ENCODE measurements around the gene CSE1L.

DNA sequence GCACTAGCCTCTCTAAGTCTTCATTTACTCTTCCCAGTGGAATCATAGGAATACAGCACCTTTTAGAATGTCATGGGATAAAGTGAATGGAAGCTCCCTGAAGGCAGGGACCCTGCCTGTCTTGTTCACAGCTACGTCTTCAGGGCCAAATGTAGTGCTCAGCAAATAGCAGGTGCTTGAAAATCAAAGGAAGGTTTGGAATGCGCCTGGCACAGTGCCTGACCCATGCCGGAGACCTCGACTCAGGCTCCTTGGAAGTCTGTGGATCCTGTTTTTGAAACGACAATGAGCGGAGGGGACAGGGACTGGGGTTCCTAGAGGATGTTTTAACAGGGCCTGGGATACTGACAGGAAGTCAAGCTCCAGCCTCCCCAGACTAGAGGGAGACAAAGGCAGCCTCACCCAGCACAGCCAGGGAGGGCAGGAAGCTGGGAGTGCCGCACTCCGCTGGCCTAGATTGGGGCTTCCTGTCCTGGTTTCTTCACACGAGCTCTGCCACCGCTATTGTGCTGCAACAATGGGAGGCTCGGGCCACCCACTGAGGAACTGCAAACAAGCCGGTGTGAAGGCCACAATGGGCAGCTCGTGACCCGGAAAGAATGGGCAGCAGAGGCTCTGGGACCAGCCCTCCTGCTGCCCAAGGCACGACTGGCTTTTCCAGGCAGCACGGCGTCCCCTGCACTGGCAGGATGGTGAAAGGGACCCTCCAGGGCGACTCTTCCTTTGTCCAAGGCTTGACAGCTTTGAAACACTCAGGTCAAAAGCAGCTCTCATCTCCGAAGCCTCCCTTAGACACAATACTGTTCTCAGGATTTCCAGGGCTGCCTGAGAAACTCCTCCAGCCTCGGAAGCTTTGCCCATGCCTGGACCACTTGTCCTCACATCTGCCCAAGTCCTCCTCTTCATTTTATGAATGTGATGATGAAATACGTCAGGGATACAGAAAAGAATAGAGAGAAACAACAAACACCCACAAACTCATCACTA, 76.6 kb downstream of the PREX1 start:
- RAMPAGE, long total RNA: no peak
- RRBS: no CpG with 5 or more reads among the region's 21 CpGs
PRO-cap:
- standard: no peak
- CoPRO, capped RNA only, 2 experiments: no peak in any of the 2 experiments
- CoPRO, capped and uncapped RNA, 2 experiments: no peak in any of the 2 experiments
- CoPRO, uncapped RNA only, 2 experiments: no peak in any of the 2 experiments
CAGE:
- cytosol, long polyA plus RNA: no peak
- long polyA plus RNA: no peak
- nucleolus, long total RNA: no peak
- nucleus, long polyA plus RNA: no peak

- RAMPAGE, long total RNA: no peak
- RRBS: no CpG with 5 or more reads among the region's 4 CpGs
PRO-cap:
- standard: no peak
- CoPRO, capped RNA only, 2 experiments: no peak in any of the 2 experiments
- CoPRO, capped and uncapped RNA, 2 experiments: no peak in any of the 2 experiments
- CoPRO, uncapped RNA only, 2 experiments: no peak in any of the 2 experiments
CAGE:
- cytosol, long polyA plus RNA: no peak
- long polyA plus RNA: no peak
- nucleolus, long total RNA: no peak
- nucleus, long polyA plus RNA: no peak
These were observed 75.8 kb downstream of the PREX1 start for GRCh38 chr20:48751902-48752422.

GRCh38 chr20:48910134-48910978, 11.2 kb upstream of the ARFGEF2 start:
- RAMPAGE, long total RNA: no peak
- RRBS: no CpG with 5 or more reads among the region's 10 CpGs
PRO-cap:
- standard: no peak
- CoPRO, capped RNA only, 2 experiments: no peak in any of the 2 experiments
- CoPRO, capped and uncapped RNA, 2 experiments: no peak in any of the 2 experiments
- CoPRO, uncapped RNA only, 2 experiments: no peak in any of the 2 experiments
CAGE:
- cytosol, long polyA plus RNA: no peak
- long polyA plus RNA: no peak
- nucleolus, long total RNA: no peak
- nucleus, long polyA plus RNA: no peak

DNA sequence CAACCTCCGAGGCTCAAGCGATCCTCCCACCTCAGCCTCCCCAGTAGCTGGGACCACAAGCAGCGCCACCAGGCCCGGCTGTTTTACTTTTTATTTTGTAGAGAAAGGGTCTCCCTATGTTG, 667 bp upstream of the ARFGEF2 start:
- RAMPAGE, long total RNA: no peak
- RRBS: 50% methylated on average over 1 of the region's 4 CpGs
PRO-cap:
- standard: no peak
- CoPRO, capped RNA only, 2 experiments: peak in 2 of 2 experiments; most common minus-strand start position 87 of the sequence (in 1)
- CoPRO, capped and uncapped RNA, 2 experiments: no peak in any of the 2 experiments
- CoPRO, uncapped RNA only, 2 experiments: no peak in any of the 2 experiments
CAGE:
- cytosol, long polyA plus RNA: no peak
- long polyA plus RNA: no peak
- nucleolus, long total RNA: no peak
- nucleus, long polyA plus RNA: no peak

DNA sequence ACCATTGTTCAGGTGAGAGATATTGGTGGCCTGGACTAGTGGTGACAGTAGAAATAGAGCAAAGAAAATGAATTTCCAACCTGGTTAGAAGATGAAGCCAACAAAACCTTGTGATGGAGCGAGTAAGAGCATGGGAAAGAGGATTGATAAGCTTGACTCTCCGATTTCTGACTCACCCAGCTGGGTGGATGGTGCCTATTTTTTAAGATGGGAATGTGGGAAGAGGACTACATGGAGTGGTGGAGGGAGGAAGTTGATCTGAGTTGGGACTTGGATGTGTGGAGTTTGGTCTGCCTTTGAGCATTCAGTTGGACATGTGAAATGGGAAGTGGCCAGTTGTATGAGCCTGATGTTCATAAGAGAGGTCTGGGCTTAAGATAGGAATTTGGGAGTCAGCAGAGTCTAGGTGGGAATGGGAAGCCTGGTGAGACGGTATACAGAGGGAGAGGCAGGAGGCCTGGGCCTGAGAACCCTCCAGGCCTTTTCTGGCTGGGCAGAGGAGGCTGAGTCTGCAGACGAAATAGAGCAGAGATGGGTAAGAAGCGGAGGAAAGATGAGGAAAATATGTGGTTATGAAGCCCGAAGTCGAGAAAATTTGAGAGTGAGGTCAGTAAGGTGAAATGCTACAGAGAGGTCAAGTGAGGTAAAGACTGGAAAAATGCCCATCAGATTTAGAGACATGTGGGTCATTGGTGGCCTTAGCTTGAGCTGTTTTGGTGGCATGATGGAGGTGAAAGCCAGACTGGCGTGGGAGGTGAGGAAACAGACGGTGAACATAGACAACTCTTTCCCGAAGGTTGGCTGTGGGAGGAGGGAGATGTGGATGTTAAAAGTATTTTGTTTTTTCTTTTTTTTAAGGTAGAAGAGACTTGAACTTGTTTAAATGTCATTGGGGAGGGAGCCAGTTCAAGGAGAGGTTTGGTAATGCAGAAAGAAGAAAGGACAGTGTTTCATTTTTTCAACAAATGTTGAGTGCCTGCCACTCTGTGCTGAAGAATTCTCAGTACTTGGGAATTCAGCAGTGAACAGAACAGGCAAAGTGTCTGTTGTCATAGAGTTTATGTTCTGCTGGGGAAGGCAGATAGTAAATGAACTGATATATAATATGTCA, 9.2 kb downstream of the ARFGEF2 start:
- RAMPAGE, long total RNA: no peak
- RRBS: no CpG with 5 or more reads among the region's 10 CpGs
PRO-cap:
- standard: no peak
- CoPRO, capped RNA only, 2 experiments: no peak in any of the 2 experiments
- CoPRO, capped and uncapped RNA, 2 experiments: no peak in any of the 2 experiments
- CoPRO, uncapped RNA only, 2 experiments: no peak in any of the 2 experiments
CAGE:
- cytosol, long polyA plus RNA: no peak
- long polyA plus RNA: start-site peak on the plus strand centred at position 796 of the sequence, 54 bp wide, 27 and 11 reads in 2 replicates
- nucleolus, long total RNA: no peak
- nucleus, long polyA plus RNA: start-site peak on the plus strand centred at position 812 of the sequence, 260 bp wide, 32 and 156 reads in 2 replicates

DNA sequence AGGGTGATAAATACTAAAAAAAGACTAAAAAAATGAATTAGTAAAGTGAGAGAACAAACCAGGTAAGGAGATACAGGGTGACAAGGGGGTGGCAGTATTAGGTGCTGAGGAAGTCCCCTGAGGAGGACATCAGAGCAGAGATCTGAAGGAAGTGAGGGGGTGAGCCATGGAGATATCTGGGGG, 9.9 kb downstream of the ARFGEF2 start:
- RAMPAGE, long total RNA: no peak
PRO-cap:
- standard: no peak
- CoPRO, capped RNA only, 2 experiments: no peak in any of the 2 experiments
- CoPRO, capped and uncapped RNA, 2 experiments: no peak in any of the 2 experiments
- CoPRO, uncapped RNA only, 2 experiments: no peak in any of the 2 experiments
CAGE:
- cytosol, long polyA plus RNA: no peak
- long polyA plus RNA: no peak
- nucleolus, long total RNA: no peak
- nucleus, long polyA plus RNA: no peak

DNA sequence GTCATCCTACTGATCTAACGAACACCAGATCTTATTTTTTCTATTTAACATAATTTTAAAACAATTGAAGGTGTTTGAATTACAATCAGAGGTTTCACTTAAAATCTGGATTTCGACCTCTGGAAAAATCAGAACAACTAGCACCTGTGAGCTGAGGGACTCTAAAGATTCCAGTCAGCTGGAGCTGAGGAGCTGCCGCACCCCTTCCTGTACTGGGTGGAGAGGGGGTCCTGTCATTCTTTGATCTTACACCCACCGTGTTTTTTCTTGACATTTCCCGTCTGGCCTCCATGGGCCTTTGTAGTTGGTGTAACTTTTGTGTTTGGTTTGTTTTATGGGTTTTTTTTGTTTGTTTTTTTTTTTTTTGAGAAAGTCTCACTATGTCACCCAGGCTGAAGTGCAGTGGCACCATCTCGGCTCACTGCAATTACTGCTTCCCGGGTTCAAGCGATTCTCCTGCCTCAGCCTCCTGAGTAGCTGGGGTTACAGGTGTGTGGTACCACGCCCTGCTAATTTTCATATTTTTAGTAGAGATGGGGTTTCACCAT, 17.2 kb downstream of the ARFGEF2 start:
- RAMPAGE, long total RNA: no peak
- RRBS: no CpG with 5 or more reads among the region's 9 CpGs
PRO-cap:
- standard: no peak
- CoPRO, capped RNA only, 2 experiments: no peak in any of the 2 experiments
- CoPRO, capped and uncapped RNA, 2 experiments: no peak in any of the 2 experiments
- CoPRO, uncapped RNA only, 2 experiments: no peak in any of the 2 experiments
CAGE:
- cytosol, long polyA plus RNA: no peak
- long polyA plus RNA: no peak
- nucleolus, long total RNA: no peak
- nucleus, long polyA plus RNA: no peak

GRCh38 chr20:48953513-48953962, 32.0 kb downstream of the ARFGEF2 start:
- RAMPAGE, long total RNA: no peak
- RRBS: no CpG with 5 or more reads among the region's 7 CpGs
PRO-cap:
- standard: no peak
- CoPRO, capped RNA only, 2 experiments: no peak in any of the 2 experiments
- CoPRO, capped and uncapped RNA, 2 experiments: no peak in any of the 2 experiments
- CoPRO, uncapped RNA only, 2 experiments: no peak in any of the 2 experiments
CAGE:
- cytosol, long polyA plus RNA: no peak
- long polyA plus RNA: no peak
- nucleolus, long total RNA: no peak
- nucleus, long polyA plus RNA: no peak

DNA sequence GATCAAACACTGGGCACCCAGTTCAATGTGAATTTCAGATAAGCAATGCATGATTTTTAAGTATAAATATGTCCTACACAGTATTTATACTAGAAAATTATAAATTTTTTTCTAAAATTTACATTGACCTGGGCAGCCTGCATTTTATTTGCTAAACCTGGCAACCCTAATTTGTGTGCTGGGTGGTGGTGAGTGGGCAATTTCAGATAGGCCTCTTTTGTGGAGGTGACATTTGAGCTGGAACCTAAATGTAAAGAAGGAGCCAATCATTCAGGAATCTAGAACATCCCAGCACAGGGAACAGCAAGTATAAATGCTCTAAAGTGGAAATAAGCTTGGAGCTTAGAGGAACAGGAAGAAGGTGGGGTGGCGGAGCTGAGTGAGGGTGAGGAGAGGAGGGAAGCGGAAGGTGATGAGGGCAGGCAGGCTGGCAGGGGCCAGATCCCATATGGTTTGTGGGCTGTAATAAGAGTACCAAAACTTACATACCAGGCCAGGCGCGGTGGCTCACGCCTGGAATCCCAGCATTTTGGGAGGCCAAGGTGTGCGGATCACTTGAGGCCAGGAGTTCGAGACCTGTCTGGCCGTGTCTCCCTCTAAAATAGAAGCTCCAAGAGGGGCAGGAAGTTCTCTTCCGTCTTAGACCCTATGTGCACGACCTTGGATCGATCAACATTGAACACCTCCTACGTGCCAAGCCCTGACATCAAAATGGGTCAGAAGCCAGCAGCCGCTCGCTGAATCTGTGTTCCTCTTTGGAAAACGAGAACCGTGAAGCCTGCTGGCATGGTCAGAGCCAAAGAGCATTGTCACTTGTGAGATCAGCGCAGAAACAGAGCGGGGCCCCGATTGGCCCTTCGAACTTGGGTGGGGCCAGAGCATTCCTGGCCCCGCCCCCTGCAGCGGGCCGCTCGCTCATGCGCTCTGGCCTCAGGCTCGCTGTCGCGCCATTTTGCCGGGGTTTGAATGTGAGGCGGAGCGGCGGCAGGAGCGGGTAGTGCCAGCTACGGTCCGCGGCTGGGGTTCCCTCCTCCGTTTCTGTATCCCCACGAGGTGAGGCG, at the start of gene CSE1L:
CSE1L (plus strand) TSS at position 942 of the 1,061 bp plus-strand sequence.
- RAMPAGE, long total RNA: start-site peak on the minus strand centred at position 800 of the sequence, 24 bp wide, 6 and 9 reads in 2 replicates; start-site peak on the plus strand centred at position 943 of the sequence, 61 bp wide, 3,765 and 2,788 reads in 2 replicates
- RRBS: no CpG with 5 or more reads among the region's 39 CpGs
PRO-cap:
- standard: bidirectional peak, plus-strand start at position 951 of the sequence, minus-strand start at position 757 of the sequence
- CoPRO, capped RNA only, 2 experiments: peak in 2 of 2 experiments; most common plus-strand start position 950 of the sequence (in 2); most common minus-strand start position 798 of the sequence (in 1)
- CoPRO, capped and uncapped RNA, 2 experiments: peak in 2 of 2 experiments; most common plus-strand start position 950 of the sequence (in 2); most common minus-strand start position 745 of the sequence (in 1)
- CoPRO, uncapped RNA only, 2 experiments: peak in 2 of 2 experiments; most common plus-strand start position 955 of the sequence (in 1); most common minus-strand start position 751 of the sequence (in 1)
CAGE:
- cytosol, long polyA plus RNA: start-site peak on the plus strand centred at position 971 of the sequence, 91 bp wide, 2,689 and 1,123 reads in 2 replicates
- long polyA plus RNA: start-site peak on the plus strand centred at position 983 of the sequence, 79 bp wide, 1,445 and 1,803 reads in 2 replicates
- nucleolus, long total RNA: no peak
- nucleus, long polyA plus RNA: start-site peak on the plus strand centred at position 957 of the sequence, 30 bp wide, 187 and 617 reads in 2 replicates

GRCh38 chr20:49104915-49105262, 58.8 kb downstream of the CSE1L start:
- RAMPAGE, long total RNA: no peak
- RRBS: no CpG with 5 or more reads among the region's 3 CpGs
PRO-cap:
- standard: unidirectional peak, plus-strand start at chr20:49105051
- CoPRO, capped RNA only, 2 experiments: no peak in any of the 2 experiments
- CoPRO, capped and uncapped RNA, 2 experiments: no peak in any of the 2 experiments
- CoPRO, uncapped RNA only, 2 experiments: peak in 2 of 2 experiments; most common plus-strand start chr20:49104998 (in 1); most common minus-strand start chr20:49104997 (in 2)
CAGE:
- cytosol, long polyA plus RNA: no peak
- long polyA plus RNA: no peak
- nucleolus, long total RNA: no peak
- nucleus, long polyA plus RNA: no peak

- RAMPAGE, long total RNA: no peak
- RRBS: 100% methylated on average over 1 of the region's 15 CpGs
PRO-cap:
- standard: no peak
- CoPRO, capped RNA only, 2 experiments: no peak in any of the 2 experiments
- CoPRO, capped and uncapped RNA, 2 experiments: no peak in any of the 2 experiments
- CoPRO, uncapped RNA only, 2 experiments: no peak in any of the 2 experiments
CAGE:
- cytosol, long polyA plus RNA: no peak
- long polyA plus RNA: no peak
- nucleolus, long total RNA: no peak
- nucleus, long polyA plus RNA: no peak
These were observed 68.2 kb downstream of the CSE1L start for GRCh38 chr20:49114153-49114852.

- RAMPAGE, long total RNA: no peak
- RRBS: no CpG with 5 or more reads among the region's 6 CpGs
PRO-cap:
- standard: no peak
- CoPRO, capped RNA only, 2 experiments: no peak in any of the 2 experiments
- CoPRO, capped and uncapped RNA, 2 experiments: no peak in any of the 2 experiments
- CoPRO, uncapped RNA only, 2 experiments: no peak in any of the 2 experiments
CAGE:
- cytosol, long polyA plus RNA: no peak
- long polyA plus RNA: no peak
- nucleolus, long total RNA: no peak
- nucleus, long polyA plus RNA: no peak
These were observed 70.9 kb downstream of the CSE1L start for GRCh38 chr20:49116924-49117513.

- RAMPAGE, long total RNA: no peak
- RRBS: no CpG with 5 or more reads among the region's 3 CpGs
PRO-cap:
- standard: no peak
- CoPRO, capped RNA only, 2 experiments: no peak in any of the 2 experiments
- CoPRO, capped and uncapped RNA, 2 experiments: no peak in any of the 2 experiments
- CoPRO, uncapped RNA only, 2 experiments: no peak in any of the 2 experiments
CAGE:
- cytosol, long polyA plus RNA: no peak
- long polyA plus RNA: no peak
- nucleolus, long total RNA: no peak
- nucleus, long polyA plus RNA: no peak
These were observed 71.9 kb upstream of the ZNFX1 start for GRCh38 chr20:49349757-49350122.

GRCh38 chr20:49352821-49353173, 74.9 kb upstream of the ZNFX1 start:
- RAMPAGE, long total RNA: no peak
- RRBS: no CpG with 5 or more reads among the region's 1 CpG
PRO-cap:
- standard: no peak
- CoPRO, capped RNA only, 2 experiments: no peak in any of the 2 experiments
- CoPRO, capped and uncapped RNA, 2 experiments: no peak in any of the 2 experiments
- CoPRO, uncapped RNA only, 2 experiments: no peak in any of the 2 experiments
CAGE:
- cytosol, long polyA plus RNA: no peak
- long polyA plus RNA: no peak
- nucleolus, long total RNA: no peak
- nucleus, long polyA plus RNA: no peak

DNA sequence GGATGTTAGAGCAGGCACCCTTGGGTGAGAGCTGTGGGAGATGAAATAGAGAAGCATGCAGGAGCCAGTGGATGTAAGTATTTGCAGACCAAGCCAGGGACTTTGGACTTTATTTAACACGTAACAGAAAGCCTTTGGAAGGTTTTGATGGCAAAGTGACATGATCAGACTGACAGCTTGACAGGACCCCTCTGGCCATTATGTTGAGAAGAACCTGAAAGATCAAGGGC, 82.5 kb upstream of the ZNFX1 start:
- RAMPAGE, long total RNA: no peak
- RRBS: no CpG with 5 or more reads among the region's 1 CpG
PRO-cap:
- standard: no peak
- CoPRO, capped RNA only, 2 experiments: no peak in any of the 2 experiments
- CoPRO, capped and uncapped RNA, 2 experiments: no peak in any of the 2 experiments
- CoPRO, uncapped RNA only, 2 experiments: no peak in any of the 2 experiments
CAGE:
- cytosol, long polyA plus RNA: no peak
- long polyA plus RNA: no peak
- nucleolus, long total RNA: no peak
- nucleus, long polyA plus RNA: no peak

DNA sequence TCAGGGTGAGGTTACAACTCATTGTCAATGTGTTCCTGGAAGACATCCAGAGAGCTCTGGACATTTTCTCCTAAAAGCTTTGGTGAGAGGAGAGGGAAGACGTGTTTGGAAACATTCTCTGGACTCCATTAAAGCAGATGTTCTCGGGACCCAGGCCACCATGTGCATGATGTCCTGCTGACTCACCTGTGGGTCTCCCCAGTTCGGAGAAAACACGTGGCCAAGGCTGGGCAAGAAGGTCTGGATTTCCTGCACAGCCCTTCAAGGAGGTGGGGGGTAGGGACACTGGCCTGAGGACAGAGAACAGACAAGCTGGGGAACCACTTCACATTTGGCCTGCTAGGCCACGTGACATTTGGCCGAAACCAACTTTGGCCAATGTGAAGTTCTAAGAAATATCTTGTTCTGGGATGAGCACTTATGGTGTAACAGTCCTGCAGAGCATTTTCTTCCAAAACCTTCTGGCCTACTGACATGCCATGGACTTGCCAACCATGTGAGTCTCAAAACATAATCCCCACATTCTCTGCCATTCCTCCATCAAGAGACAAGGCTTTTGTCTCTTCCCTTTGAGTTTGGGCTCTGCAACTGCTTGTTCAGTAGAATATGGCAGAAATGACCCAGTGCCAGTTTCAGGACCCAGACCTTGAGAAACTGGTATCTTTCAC, 61.4 kb downstream of the KCNB1 start:
- RAMPAGE, long total RNA: no peak
- RRBS: no CpG with 5 or more reads among the region's 6 CpGs
PRO-cap:
- standard: no peak
- CoPRO, capped RNA only, 2 experiments: no peak in any of the 2 experiments
- CoPRO, capped and uncapped RNA, 2 experiments: no peak in any of the 2 experiments
- CoPRO, uncapped RNA only, 2 experiments: no peak in any of the 2 experiments
CAGE:
- cytosol, long polyA plus RNA: no peak
- long polyA plus RNA: no peak
- nucleolus, long total RNA: no peak
- nucleus, long polyA plus RNA: no peak

- RAMPAGE, long total RNA: no peak
- RRBS: no CpG with 5 or more reads among the region's 6 CpGs
PRO-cap:
- standard: unidirectional peak, minus-strand start at chr20:49466415
- CoPRO, capped RNA only, 2 experiments: no peak in any of the 2 experiments
- CoPRO, capped and uncapped RNA, 2 experiments: no peak in any of the 2 experiments
- CoPRO, uncapped RNA only, 2 experiments: no peak in any of the 2 experiments
CAGE:
- cytosol, long polyA plus RNA: no peak
- long polyA plus RNA: no peak
- nucleolus, long total RNA: no peak
- nucleus, long polyA plus RNA: no peak
These were observed 16.2 kb downstream of the KCNB1 start for GRCh38 chr20:49466228-49466623.

GRCh38 chr20:49514061-49514623, 31.7 kb upstream of the KCNB1 start:
- RAMPAGE, long total RNA: no peak
- RRBS: no CpG with 5 or more reads among the region's 13 CpGs
PRO-cap:
- standard: no peak
- CoPRO, capped RNA only, 2 experiments: no peak in any of the 2 experiments
- CoPRO, capped and uncapped RNA, 2 experiments: no peak in any of the 2 experiments
- CoPRO, uncapped RNA only, 2 experiments: no peak in any of the 2 experiments
CAGE:
- cytosol, long polyA plus RNA: no peak
- long polyA plus RNA: no peak
- nucleolus, long total RNA: no peak
- nucleus, long polyA plus RNA: no peak

DNA sequence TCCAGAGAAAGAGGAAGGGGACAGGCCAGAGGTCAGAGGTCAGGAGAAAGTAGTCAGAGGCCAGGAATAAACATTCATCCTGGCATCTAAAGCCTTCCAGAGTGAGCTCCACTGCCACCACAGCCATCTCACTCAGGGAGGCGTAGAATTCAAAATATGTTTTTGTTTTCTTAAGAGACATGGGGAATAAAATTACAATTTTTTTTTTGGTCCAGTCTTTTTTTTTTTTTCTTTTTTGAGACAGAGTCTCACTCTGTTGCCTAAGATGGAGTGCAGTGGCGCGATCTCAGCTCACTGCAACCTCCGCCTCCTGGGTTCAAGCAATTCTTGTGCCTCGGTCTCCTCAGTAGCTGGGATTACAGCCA, 18.0 kb upstream of the PTGIS start:
- RAMPAGE, long total RNA: no peak
- RRBS: no CpG with 5 or more reads among the region's 5 CpGs
PRO-cap:
- standard: no peak
- CoPRO, capped RNA only, 2 experiments: no peak in any of the 2 experiments
- CoPRO, capped and uncapped RNA, 2 experiments: no peak in any of the 2 experiments
- CoPRO, uncapped RNA only, 2 experiments: no peak in any of the 2 experiments
CAGE:
- cytosol, long polyA plus RNA: no peak
- long polyA plus RNA: no peak
- nucleolus, long total RNA: no peak
- nucleus, long polyA plus RNA: no peak

Measured in K562 (cell line).